Vermiform appendix (tissue), 1 donor: ENCODE data around the genes MED21 and SMCO2.

DNA sequence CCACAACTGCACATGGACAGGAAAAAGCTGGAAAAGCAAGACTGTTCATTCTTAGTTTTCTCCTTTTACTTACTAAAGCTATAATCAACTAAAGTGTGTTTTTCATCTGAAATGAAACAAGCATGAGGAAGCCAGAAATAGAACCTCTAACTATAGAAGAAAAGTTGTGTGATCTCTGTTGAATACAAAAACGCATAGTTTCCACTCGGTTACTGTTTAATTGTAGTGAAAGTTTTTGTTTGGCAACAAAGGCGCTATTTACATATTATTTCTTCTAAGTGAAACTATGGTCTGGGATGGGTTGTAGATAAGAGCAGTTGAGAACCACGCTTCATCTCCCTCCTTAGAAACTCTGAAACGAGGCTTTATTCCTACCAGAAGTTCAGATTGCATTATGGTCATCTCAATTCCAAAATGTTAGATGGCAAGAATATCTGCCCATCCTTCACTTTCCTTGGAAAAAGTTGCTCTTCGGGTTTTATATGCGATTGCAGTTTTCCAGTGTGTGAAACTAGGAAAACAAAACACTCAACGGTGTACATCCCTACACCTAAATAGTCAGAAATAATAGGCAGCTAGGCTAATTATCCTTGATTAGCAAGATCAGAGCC is 1.1 kb downstream of the BCAT1 start:
- PRO-cap, result no peak

DNA sequence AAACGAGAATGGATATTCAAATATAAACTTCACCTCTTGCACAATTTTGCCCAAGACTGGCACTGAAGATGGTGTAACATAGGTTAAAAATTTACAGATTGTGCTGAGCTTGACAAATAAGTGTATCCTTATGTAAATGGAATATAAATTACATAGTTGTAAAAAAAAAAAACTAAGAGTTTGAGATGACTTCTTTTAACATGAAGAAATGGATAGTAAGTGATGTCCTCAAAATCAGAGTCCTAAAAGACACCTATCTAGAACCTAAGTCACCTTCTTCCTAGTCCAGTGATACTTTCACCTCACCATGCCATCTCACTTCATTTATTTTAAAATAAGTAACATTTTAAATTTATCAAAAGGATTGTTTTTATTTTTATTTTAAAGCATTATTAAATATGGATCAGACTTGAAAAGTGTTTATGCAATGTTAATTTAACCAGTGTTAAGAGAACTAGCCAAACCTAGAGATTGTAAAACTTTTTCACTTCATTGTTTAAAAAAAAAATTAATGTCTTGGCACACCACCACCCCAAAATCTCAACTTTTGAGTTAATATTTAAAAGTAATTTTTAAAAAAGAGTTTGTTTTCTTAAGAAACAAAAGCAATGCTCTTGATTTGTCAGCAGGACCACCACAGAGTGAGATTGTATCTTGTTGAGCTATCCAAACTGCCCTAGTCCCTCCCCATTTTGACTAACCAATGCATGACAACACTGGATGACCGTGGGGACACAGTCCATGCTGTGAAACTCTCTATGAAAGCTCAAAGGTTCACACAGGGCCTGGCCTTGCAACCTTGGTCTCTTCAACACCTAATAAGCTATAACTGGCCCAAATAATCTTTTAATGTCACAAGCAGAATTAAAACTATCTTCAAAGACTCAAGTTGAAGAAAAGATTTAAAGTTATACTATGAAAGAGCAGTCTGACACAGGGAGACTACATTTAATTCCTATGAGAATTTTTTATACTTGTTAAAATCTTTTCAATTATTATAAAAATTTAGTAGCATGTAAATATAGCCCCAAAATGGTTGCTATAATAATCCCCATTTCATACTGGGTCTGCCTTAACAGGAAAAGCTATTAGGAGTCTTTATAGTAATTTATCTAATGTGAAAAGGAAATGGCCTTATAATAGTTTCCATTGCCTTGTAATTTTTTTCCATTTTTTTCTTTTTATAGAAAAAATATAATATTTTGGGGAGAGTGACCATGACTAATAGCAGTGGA is 13.4 kb downstream of the ETFRF1 start:
- PRO-cap, result no peak

DNA sequence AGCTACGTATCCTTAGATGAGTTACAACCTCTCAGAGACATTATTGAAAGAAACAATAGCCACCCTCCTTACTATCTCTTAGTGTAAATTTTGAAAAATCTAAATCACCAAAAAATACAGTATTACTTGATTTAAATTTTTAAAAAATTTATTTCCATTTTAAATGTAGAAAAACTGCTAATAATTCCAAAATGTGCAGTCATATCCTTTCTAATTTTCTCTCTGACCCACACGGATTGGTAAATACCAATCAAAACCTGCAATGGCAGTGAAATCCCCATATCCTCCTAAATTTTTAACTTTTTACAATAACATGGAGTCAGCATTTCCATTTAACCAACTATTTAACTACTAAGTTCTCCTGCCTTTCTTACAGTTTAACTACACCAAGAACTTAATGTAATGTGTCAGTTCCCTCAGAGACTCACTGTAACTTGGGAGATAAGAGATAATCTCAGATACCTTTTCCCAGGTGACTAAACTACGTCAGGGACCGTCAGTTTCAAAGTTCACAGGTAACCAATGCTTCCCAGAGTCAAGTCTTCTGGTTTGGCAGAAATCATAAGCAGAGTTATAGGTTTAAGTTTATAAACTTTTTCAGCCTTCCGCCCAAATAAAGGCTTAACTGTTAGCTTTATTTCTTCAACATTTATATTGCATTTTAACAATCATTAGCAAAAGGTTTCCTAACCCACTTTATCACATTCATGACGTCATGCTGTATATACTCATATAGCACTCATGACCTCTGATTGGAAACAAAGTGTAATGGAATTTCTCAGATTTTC is 7.7 kb downstream of the KRAS start:
- PRO-cap, result unidirectional peak, minus-strand start at position 426 of the sequence

DNA sequence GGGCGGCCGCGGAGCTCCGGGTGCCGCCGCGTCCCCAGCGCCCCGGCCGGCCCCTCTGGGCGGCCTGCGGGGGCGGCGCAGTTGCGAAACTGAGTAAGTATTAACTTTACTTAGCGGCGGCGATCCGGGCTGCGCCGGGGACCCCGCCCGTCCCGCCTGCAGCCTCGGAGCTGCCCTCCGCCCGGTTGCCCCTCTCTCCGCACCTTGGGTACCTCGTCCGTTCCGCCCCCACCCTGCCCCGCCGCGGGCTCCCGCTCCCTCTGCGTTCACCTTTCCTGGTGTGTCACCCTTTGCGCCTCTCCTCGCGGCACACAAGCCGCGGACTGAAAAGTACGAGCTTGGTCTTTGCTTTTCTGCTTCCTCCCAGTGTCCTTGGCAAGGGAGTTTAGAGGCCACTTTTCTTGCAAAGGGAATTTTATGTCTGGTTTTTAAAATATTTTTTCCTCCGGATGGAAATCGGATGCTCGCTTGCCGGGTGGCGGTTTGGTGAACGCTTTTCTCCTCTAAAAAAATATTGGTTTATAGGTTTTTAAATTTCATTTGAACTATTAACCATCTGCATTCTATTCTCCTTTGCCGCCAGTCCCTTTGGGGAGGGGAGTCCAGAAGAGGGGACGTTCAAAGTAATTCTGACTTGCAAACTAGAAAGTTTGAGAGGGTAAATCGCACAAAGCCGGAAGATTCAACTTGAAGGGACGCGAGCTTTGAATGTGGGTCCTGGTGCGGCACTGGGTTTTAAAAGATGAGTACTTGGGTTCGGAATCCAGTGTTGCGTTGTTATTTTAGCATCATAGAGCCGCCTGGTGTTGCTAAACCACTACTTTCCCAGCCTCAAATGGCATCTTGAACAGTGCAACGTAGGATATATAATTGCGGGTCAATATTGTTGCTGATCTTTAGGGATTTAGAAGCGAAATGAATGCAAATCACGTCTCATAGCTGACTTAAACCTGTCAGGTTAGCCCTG is 857 bp downstream of the RASSF8 start:
- PRO-cap, result bidirectional peak, plus-strand start at position 113 of the sequence, minus-strand start at position 57 of the sequence; unidirectional peak, minus-strand start at position 325 of the sequence; unidirectional peak, minus-strand start at position 710 of the sequence

GRCh38 chr12:26156049-26156625 is 31.3 kb upstream of the BHLHE41 start:
- PRO-cap, result unidirectional peak, plus-strand start at chr12:26156495

- PRO-cap, result no peak
Observed at GRCh38 chr12:26239333-26239974, 44.1 kb downstream of the SSPN start.

- PRO-cap, result unidirectional peak, minus-strand start at chr12:26246523
Observed at GRCh38 chr12:26246451-26247234, 51.3 kb downstream of the SSPN start.

DNA sequence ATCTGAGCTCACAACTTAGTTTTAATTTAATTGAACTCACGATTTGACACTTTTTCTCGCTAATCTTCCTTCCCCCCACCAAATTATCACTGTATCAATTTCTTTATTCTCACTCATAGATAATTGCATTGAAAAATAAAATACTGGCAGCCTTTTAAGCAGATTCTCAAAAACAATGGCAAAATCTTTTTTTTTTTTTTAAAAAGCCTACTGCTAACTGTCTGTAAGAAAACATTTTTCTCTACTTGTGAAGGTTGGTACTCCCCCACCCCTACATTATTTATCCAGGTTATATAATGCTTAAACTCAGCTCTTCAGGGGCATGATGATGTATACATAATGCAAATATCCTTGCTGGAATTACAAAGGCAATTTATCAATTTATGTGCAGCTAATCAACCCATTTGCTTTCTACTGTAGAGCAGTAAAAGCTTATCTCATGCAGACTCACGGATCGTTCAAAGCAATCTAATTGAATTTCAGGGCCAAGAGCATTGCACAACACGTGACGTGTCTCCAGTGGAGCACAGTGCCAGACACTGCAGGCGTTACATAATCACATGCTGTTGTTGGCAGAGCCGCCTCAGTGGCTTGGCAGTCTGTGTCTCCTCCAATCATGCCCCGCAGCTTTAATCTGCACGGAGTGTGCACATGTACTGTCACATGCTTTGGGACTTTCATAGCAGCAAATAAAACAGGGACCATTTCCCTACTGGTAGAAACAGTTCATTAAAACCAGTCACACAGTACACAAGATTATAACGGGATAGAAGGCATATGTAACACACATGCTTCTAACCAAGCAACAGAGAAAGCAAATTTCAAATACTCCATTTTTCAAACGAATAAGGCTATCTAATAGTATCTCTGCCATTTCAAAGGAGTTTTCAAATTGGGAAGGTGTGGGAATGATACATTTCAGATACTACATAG is 309.4 kb downstream of the ITPR2 start:
- PRO-cap, result no peak

- PRO-cap, result no peak
Observed at GRCh38 chr12:26525830-26526316, 307.1 kb downstream of the ITPR2 start.

- PRO-cap, result no peak
Observed at GRCh38 chr12:26705056-26705641, 127.8 kb downstream of the ITPR2 start.

DNA sequence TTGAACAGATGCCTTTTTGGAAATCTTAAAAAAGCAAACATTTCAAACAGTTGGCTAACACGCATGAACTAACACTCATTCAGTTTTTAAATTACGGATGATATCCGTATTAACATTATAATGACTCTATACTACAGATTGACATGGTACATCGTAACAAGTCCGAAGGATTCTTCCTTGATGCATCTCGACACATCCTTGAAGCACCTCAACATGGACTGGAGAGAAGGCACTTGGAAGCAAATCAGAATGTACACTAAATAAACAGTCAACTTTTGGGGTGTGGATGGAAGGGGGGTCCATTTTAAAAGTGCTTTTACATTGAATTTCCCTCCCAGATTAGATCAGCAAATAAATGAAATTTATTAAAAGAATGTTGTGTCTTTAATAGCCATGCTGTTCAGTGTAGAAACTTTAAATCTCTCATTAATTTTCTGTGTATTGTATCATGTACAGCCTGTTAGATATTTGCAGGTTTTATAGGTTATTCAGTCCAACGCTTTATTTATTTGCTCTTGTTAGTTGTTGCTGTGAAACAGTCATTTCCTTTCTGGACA is 22.2 kb downstream of the FGFR1OP2 start:
- PRO-cap, result no peak

- PRO-cap, result no peak
Observed at GRCh38 chr12:27012864-27013335, 1.3 kb downstream of the TM7SF3 start.

- PRO-cap, result bidirectional peak, plus-strand start at chr12:27022580, minus-strand start at chr12:27022431; unidirectional peak, plus-strand start at chr12:27022772
Observed at GRCh38 chr12:27022250-27023396, at the start of gene MED21. TSS of gene MED21 (plus strand) at chr12:27022558.

GRCh38 chr12:27142171-27142436 is 59.7 kb upstream of the C12orf71 start:
- PRO-cap, result no peak

GRCh38 chr12:27226336-27227068 is 17.6 kb upstream of the STK38L start:
- PRO-cap, result no peak

DNA sequence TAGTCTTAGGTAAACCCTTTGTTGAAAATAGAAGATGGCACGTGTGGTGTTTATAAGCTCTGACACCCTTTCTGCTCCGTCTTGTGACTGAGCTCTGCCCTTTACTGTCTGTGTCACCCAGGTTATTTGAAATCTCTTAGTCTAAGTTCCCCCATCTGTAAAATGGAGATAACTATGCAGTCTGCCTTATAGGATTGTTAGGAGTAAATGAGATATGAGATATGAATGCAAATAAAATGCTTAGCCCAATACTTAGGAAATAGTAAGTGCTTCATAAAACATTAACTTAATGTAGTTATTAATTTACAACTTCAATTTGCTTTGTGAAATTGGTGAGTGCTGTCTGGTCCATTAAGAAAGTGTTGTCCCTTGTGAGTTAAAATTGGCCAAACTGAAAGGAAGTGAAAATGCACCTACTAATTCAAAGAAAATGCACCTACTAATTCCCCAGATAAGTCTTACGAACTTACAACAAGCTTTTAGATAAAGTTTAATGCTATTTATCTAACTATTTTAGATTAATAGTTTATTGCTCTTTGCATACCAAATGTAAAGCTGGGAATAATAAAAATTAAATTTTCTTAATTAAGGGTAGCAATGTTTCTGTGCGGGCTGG is 1.6 kb downstream of the BMAL2 start:
- PRO-cap, result no peak

- PRO-cap, result no peak
Observed at GRCh38 chr12:27446594-27446964, at the start of gene SMCO2. TSS of gene SMCO2 (plus strand) at chr12:27446736.

GRCh38 chr12:27608780-27609269 is 84.8 kb downstream of the PPFIBP1 start:
- PRO-cap, result no peak

DNA sequence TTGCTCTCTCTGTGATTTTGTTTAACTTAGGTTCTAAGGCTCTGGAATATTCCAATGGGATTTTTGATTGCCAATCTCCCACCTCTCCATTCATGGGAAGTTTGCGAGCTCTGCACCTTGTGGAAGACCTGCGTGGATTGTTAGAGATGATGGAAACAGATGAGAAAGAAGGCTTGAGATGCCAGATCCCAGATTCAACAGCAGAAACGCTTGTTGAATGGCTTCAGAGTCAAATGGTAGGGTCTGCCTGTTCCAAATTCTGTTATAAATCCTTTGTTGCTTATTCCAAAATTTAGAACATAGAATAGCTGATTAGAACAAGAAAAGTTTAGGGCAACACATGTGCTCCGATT is 61.4 kb upstream of the REP15 start:
- PRO-cap, result no peak

DNA sequence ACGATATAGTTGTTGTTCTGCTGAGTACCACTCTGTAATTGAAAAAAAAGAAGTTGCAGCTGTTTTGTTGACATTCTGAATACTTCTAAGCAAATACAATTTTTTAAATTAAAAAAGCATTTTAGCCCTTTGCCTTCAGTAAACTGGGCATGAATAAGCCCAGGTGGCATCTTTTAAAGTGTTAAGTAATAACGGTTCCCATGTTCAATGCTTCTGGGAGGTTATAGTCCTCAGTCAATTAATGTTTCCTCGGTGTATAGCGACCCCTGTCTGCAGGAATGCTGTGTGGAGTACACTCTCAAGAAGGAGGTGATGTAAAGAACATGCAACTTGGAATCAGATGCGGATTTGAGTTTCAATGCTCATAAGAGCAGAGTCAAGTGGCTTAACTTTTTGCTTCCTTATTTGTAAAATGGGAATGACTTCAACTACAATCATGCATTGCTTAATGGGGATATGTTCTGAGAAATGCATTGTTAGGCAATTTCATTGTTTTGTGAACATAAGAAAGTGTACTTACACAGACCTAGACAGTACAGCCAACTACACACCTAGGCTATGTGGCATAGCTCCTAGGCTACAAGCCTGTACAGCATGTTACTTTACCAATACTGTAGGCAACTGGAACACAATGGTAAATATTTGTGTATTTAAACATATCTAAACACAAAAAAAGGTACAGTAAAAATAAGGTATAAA is 6.9 kb upstream of the MRPS35 start:
- PRO-cap, result no peak